Mononuclear cell (primary cell): Measurements from ENCODE around the gene CCDC7.

DNA sequence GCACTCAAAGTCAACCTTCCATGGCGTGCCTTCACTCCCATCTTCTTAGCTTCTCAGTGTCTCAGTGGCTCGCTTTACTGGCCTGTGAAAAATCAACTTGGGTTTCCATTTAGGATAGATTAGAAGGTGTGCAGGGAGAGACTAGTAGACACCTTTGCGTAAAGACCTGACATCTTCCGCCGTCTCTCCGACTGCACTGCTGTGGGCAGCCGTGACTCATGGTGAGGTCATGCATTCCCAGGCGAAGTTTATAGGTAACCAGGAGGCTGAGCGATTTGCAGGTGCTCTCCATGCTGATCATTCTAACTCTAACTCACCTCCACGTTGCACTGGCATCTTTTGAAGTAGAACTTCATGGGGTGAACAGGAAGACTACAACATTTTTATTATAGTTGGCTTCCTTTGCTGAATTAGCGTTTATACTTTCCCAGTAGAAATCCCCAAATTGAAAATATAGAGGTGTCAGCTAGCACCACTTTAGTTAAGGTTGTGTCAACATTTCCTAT is 68.0 kb upstream of the ZNF438 start:
- RRBS: no CpG with 5 or more reads among the region's 11 CpGs

DNA sequence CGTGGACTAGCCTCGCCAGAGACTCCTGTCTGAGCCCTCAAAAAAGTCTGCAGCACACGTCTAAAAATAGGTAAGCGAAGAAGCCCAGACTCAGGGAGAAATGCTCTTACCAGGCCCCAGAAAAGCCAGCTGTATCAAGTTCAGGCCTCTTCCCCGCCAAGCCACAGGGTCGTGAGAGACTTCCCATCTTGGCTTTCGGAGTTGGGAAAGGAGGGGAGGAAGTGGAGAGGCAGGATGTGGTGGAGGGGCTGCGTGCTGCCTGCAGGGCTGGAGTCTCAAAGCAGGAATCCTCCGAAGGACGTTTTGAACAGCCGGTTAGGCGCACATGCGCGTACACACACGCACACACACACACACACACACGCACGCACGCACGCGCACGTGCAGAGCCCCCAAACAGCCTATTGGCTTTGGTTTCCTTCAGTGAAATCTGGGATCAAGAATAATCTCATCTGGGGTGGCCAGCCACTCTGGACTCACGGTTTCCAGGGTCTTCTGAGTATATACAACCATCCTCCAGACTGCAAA is 114.8 kb upstream of the ZNF438 start:
- RRBS: no CpG with 5 or more reads among the region's 22 CpGs

GRCh38 chr10:31363943-31364371 is 44.9 kb downstream of the ZEB1 start:
- RRBS: no CpG with 5 or more reads among the region's 13 CpGs

GRCh38 chr10:31376333-31376687 is 57.3 kb downstream of the ZEB1 start:
- RRBS: no CpG with 5 or more reads among the region's 3 CpGs

- RRBS: no CpG with 5 or more reads among the region's 3 CpGs
Observed at GRCh38 chr10:31395684-31396221, 76.7 kb downstream of the ZEB1 start.

DNA sequence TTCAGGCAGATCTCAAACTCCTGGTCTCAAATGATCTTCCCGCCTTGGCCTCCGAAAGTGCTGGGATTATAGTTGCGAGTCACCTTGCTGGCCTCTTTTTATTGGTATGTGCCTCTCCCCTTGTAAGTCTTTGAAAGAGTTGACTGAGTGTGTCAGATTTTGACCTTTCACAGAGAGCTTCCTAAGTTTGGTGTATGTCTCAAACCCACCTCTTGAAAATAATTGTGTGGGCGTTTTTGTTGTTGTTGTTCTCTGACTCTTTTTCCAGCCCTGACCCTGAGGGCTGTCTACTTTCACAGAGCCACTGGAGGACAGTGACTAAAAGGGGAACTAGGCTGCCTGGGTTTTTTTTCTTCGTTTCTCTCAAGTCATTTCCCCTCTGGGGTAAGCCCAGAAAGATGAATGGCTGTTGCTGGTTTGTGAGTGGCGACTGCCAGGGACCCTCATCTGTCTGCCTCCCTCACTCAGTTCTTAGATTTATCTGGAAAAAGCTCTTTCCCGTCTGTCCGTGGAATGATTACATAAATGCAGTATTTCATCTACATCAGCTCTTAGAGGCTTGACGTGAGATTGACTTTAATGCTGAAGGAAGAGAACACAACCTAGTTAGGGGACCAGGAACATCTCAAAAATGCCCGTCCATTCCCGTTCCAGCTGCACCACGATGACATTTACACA is 262.9 kb downstream of the ZEB1 start:
- RRBS: no CpG with 5 or more reads among the region's 12 CpGs

DNA sequence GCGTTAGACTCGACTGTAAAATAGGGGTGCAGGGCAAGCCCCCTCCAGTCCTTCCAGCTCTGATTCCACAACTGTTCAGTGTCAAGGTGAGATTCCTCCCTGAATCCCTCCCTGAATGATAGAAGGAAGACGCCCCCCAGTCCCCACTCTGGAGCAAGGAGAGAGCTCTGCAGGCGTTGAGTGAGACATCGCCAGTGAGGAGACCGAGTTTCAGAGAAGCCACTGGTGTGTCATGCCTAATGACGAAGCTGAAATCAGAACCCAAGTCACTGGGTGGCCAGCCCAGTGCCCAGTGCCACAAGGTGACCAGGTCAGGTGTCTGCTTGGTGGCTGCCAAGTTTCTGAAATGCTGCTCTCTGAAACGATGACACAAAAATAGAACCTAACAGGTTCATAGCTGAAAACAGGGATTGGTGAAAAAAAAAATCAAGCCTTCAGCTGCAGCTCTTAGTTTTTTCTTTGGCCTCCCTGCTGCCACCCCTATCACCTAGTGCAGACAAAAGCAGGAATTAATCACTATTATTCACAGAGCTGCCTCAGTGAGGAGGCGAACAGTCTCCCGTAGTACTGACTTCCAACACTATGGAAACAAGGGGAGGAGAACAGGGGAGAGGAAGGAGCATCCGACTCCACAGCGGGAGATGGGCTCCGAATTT is 153.6 kb downstream of the ARHGAP12 start:
- RRBS: no CpG with 5 or more reads among the region's 13 CpGs

DNA sequence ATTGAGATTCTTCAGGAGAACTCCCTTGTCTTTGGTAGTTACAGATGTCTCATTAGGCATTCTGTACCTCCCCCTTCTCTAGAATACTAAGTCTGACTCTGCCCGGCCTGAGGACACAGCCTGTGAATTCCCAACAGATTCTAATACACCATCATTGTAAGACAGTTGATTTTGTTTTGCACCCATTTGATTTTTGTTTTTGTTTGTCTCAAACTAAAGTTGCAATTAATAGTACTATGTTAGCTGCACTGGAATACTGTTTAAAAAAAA is 124.7 kb downstream of the ARHGAP12 start:
- RRBS: no CpG with 5 or more reads among the region's 1 CpG

GRCh38 chr10:32037080-32037685 is 19.0 kb downstream of the KIF5B start:
- RRBS: no CpG with 5 or more reads among the region's 4 CpGs

GRCh38 chr10:32051815-32052361 is 4.3 kb downstream of the KIF5B start:
- RRBS: no CpG with 5 or more reads among the region's 4 CpGs

GRCh38 chr10:32056670-32057034 is 427 bp upstream of the KIF5B start:
- RRBS: no CpG with 5 or more reads among the region's 6 CpGs

DNA sequence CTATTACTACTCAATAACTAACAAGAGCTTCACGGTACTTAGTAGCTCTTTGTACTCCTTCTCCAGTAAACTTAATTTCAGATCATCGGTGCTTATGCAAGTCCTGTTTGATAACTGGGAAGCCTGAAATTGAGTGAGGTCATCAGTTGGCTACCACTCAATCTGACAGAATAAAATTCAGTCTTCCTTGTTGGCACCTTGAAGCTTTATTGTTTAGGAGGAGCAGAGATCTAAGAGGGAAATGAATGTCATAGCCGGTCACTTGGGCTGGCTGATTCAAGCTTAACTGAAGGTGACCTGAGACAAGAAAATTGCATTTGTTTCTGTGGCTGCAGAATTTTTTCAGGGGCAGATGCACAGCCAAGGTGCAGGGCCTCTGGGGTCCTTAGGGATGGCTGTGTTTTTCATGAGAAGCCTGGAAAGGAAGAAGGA is 84.8 kb upstream of the KIF5B start:
- RRBS: no CpG with 5 or more reads among the region's 3 CpGs

- RRBS: no CpG with 5 or more reads among the region's 3 CpGs
Observed at GRCh38 chr10:32364287-32364877, 17.4 kb upstream of the EPC1 start.

- RRBS: 1% methylated on average over 21 of the region's 58 CpGs
Observed at GRCh38 chr10:32445484-32446575, at the start of gene CCDC7. Gene CCDC7 (plus strand): TSS chr10:32446140.

- RRBS: no CpG with 5 or more reads among the region's 3 CpGs
Observed at GRCh38 chr10:32985517-32986005, 27.5 kb upstream of the ITGB1 start.

DNA sequence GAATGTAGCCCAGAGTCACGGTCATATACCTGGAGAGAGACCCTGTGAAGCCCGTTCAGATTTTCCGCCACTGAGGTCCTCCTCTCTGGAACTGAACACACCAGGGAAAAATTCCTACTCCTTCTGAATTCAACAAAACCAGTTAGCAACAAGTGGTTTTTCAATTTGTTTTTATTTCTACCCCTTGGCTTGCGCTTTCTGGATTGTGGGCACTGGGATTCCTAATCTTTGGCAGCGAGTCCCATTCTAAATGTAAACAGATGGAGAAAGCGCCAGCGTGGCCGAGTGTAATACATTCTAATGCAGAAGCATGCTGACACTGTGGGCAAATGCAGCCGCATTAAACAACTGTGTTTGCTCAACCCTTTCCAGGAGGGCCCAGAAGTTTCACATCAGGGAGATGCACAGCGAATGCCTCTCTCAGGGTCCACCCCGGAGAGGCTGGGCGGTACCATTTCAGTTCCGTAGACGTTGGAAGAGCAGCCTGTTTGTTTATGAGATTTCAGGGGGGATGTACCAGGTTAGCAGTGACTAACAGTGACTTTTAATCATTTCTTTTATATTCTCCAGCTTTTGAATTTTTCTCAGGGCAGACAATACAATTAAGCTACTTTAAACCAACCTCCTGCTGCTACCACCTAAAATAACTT is 164.0 kb upstream of the ITGB1 start:
- RRBS: no CpG with 5 or more reads among the region's 14 CpGs

- RRBS: 62% methylated on average over 3 of the region's 8 CpGs
Observed at GRCh38 chr10:33264105-33264803, 70.2 kb downstream of the NRP1 start.

DNA sequence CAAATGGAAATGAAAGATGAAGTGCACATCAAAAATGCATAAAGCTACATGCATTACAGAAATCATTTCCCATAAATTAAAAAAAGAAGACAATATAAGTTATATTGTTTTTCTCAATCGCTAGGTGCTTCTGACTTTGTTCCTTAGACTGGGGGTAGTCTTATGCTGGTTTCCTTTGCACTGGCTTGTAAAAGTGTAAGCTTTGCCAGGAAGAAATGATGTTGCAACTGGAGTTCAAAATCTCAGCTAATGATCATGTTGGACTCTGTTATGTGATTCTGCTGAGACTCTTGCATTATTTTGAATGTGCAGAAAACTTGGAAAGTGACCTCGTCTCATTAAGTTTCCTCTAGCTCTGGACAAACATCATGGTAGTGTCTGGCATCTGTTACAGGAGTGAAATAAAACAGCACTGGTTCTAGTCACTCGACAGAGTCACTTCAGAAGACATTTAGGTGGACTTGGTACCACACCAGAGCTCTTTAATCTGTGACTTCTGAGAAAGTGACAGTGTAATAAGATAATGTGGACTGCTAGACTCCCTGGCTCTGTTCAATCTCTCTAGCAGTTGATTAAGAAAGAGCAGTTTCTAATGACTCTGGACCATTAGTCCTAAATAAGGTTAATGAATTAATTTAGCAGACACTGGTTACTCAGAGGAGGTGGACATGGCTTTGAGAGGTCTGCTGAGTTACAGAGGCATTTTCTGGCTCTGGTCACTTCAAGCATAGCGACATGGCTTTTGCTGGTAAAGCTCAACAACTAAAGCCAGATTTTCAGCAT is 2.2 kb downstream of the NRP1 start:
- RRBS: no CpG with 5 or more reads among the region's 4 CpGs

- RRBS: no CpG with 5 or more reads among the region's 5 CpGs
Observed at GRCh38 chr10:33377612-33378156, 43.2 kb upstream of the NRP1 start.

GRCh38 chr10:34330895-34331474 is 484.1 kb downstream of the PARD3 start:
- RRBS: no CpG with 5 or more reads among the region's 12 CpGs